ENCODE results near the gene CAMK2D.

- PRO-cap = no peak
Measured at GRCh38 chr4:110633379-110634522, 10.9 kb upstream of the PITX2 start.

DNA sequence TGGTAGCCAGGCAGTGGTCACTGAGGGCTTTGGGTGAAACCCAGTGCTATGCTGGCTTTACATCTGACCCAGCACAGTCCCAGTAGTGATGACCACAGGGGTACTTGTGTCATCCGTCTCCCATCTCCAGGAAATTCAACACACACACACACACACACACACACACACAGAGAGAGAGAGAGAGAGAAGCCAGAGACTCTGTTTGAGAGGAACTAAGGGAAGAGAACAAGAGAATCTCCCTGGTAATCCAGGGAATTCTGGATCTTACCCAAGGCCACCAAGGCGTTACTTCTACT is 426.6 kb upstream of the PITX2 start:
- PRO-cap = no peak

DNA sequence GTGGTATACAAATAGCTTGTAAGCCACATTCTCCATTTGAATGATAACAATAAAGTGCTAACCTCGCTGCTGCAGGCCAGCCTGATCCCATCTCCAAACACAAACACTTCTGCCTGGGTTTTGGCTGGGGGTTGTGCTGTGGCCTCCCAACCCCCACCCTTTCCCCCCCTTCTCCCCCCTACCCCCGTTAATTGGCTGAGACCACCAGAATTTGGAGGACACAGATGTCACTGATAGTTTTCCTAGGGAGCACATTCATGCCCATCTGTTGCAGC is 46.4 kb downstream of the ALPK1 start:
- PRO-cap = no peak

DNA sequence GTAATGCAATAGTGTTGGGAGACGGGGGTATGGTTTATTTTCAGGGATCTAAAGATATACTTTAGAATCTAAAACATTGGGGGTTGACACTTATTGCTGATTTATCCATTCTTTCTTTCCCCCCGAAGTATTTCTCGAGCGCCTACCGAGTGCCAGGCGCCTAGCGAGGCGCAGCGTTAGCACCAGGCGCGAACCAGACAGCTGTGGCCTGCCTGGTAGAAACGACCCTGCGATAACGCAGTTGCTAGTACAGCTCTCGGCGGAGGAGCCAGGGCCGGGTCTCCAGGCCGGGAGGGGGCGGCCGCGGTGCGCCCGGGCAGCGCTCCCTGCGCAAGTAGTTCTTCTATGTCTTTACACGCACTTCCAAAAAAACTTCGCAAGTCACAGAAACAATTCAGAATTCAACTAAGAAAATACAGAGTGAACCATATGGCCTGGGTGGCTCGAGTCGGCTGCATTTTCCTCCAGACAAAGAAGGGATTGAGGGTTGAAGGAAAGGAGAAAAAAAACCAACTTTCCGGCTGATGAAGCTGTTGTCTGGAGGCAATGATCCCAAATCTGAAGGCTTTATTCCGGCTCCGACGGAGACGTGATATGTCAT is 7.0 kb upstream of the NEUROG2 start:
- PRO-cap = unidirectional peak, plus-strand start at position 428 of the sequence

DNA sequence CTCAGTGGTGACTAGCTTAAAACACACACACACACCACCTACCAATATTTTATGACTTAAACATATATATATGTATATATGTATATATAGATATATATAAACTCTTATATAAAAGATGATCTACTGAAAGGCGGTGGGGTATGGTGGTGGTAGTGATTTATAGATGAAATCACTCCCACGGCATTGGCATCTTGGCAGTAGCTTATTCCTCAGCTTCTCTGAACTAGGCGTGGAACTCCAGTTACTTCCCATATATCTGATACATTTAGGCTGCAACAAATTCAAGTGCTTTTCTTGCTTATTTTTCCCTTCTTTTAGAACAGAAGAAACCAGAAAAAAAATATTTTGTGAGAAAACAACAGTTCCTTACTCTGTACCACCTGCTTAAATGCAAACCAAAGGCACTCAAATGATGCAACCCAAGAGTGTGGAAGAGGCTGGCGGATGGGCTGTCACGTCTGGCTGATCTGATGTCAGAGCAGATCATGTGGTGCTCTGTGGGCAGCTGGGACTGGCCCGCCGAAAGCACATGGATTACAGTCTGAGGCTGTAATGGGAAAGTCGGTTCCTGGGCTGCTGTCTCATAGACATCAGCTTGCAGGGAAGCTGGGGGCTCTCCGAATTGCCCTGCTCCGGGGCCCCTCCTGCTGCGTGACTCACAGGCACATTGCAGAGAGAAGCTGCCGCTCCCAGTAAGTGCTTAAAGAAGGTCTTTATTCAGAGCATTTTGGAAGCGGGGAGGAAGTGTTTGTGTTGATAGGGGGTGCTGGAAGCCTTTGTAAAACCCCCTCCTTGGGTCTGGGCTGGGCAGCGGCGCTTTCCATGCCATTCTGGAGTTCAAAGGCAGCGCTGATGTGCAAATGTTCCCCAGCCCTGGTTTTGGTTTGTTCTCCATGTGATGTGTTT is 180.9 kb downstream of the LARP7 start:
- PRO-cap = no peak

- PRO-cap = no peak
Measured at GRCh38 chr4:112895687-112896490, 153.6 kb upstream of the ANK2 start.

GRCh38 chr4:113355338-113356406 is 306.2 kb downstream of the ANK2 start:
- PRO-cap = no peak

- PRO-cap = no peak
Measured at GRCh38 chr4:113434124-113434640, 327.4 kb downstream of the CAMK2D start.

DNA sequence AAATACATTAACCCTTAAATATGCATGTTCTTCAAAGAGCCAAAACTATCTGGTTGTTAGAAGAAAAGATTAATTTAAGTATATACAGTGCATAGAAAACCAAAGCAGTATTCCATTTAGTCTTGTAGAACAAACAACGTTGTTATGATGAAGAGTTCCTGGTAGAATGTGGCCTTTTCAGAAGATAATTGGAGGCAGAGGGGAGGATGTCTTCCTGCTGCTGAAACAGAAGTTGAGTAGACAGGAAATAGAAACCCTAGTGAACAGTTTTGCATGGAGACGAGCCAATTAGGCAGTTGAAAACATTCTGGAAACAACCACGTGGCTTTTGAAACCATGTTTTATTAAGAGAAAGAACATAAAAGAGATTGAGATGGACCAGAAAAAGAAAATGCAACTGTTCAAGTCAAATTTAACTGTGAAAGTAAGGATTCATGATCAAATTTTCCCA is 325.2 kb downstream of the CAMK2D start:
- PRO-cap = no peak

- PRO-cap = unidirectional peak, plus-strand start at chr4:113547781
Measured at GRCh38 chr4:113547365-113548138, 214.0 kb downstream of the CAMK2D start.

GRCh38 chr4:113729336-113729874 is 32.1 kb downstream of the CAMK2D start:
- PRO-cap = no peak

- PRO-cap = no peak
Measured at GRCh38 chr4:113761654-113762476, at the start of gene CAMK2D. Gene CAMK2D, minus strand, starts transcription at chr4:113761738.

- PRO-cap = no peak
Measured at GRCh38 chr4:114494166-114494715, 104.4 kb upstream of the UGT8 start.

DNA sequence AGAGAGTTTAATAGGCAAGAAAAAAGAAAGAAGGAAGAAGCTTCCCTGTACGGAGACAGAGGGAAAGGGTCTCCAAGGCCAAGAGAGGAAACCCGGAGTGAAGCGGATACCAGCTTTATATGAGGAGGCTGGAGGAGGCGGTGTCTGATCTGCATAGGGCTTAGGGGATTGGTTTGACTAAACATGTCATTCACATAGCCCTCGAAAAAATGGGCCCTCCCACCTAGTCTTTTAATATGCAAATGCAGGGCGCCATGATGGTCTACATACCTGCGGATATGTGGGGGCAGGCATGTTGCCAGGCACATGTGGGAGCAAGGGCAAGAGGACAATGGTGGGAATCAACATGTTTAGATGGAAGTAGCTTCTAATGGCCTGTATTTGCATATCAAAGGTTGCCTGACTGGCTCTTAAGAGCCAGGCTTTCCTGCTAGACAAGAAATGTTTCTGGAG is 103.1 kb upstream of the UGT8 start:
- PRO-cap = no peak

DNA sequence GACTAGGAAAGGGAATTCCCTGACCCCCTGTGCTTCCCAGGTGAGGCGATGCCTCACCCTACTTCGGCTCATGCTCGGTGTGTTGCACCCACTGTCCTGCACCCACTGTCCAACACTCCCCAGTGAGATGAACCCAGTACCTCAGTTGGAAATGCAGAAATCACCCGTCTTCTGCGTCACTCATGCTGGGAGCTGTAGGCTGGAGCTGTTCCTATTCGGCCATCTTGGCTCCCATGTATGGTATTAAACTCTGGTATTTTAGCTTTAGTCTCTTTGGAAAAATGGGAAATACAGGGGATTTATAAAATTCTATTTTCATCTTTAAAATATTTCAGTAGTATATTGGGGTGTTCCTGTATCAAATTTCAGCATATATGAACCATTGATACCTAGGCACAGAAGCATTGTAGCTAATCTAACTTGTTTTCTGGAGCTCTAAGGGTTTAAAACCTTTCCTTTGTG is 17.9 kb downstream of the UGT8 start:
- PRO-cap = no peak

DNA sequence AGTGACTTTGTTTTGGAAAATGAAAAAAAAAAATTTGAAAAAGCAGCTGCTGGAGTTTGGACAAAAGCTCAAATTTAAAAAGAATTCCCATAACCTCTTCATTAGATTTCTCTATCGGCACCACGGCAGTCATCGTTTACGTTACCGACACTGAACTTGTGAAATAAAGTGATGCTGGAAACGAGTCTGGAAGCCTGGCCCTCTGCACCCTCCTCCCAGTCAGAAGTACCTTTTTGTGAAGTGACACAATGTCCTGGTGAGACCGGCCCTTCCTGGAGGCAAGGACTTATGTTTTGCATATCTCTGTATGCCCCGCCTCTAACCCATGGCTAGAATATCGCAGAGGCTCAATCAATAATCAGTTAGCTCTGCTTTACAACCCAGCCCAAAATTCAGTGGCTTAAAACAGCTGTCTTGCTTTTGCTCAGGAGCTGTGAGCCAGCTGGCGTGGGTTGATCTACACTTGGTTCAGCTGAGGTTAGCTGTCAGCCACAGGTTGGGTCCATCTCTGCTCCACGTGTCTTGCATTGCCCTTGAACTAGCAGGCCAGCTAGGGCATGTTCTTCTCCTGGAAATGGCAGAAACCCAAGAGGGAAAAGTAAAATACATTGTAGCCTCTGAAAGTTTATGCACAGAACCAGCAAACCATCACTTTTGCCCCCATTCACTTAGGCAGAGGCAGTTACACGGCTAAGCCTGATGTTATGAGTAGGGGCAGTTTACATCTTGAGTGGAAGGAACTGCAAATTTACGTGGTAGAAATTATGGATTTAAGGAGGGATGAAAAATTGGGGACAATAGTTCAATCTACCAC is 98.8 kb upstream of the METTL14 start:
- PRO-cap = no peak

GRCh38 chr4:118889329-118889754 is 688 bp downstream of the SYNPO2 start:
- PRO-cap = no peak

GRCh38 chr4:118959687-118960055 is 71.0 kb downstream of the SYNPO2 start:
- PRO-cap = no peak

DNA sequence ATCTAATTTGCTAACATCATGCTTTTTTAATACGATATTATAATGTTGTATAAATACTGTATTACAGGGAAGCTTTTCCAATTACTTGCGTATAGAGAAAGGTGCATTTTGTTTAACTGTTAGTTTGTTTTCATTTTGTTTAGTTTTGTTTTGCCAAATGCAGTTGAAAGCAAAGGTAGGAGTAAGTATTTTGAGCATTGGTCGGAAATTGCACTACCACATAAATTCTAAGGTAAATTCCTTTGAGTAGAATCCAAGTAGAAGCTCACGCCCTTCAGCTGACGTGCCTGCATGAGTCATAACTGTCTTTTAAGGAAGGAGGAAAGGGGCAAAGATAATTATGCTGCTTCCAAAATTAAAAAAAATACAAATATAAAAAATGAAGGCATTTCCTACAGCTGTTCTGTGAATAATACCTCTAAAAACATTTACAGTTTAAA is 110.3 kb upstream of the MYOZ2 start:
- PRO-cap = no peak

- PRO-cap = no peak
Measured at GRCh38 chr4:119025841-119026502, 109.7 kb upstream of the MYOZ2 start.

Measured in NALM6 (cell line).